Vein endothelial cell (primary cell): ENCODE measurements around the genes ITK and LSM11.

DNA sequence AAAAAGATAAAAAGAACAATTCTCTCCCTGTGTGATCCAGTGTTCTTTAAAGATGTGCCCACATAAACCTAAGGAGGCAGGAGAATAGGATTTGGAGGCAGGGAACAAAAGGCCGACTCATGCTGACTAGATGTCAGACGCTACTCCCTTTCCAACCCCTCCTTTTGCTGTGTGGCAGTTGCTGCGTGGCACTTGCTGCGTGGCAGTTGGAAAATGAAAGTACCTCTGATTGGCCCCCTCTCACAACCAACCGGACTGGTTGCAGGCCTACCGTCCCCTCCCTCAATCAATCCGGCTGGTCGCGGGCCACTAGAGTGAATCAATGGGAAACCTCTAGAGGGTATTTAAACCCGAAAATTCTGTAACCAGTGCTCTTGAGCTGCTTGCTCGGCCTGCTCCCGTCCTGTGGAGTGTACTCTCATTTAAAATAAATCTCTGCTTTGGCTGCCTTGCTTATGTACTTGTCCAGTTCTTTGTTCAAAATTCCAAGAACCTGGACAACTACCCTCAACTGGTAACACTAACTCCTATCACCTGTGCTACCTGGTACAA, 551.1 kb downstream of the KIF4B start:
- CAGE, long polyA plus RNA: no peak

DNA sequence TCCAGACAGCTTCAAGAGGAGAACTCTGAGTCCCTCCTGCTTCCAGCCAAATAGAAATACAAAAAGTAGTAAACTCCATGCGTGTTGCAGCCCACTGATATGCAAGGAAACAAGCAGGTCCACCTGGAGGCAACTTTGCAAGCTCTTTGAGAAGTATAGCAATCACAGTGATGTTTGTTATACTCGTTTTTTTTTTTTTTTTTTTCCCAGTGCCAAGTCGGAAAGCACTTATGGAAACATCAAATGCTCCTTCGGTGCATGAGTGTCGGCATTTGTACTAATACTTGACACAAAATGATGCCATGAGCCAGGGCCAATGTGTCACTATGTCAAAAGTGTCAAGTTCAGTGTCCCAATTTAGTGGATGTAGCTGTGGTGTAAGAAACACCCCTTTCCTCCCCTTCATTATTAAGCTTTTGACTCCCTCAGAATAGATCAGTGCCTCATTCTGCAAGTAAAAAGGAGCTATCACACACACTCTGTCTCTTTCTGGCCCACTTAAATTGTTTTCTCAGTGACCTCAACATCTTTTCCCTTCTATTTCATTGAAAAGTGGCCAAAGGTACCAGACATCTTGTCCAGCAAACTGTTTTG, 594.0 kb upstream of the SGCD start:
- CAGE, long polyA plus RNA: no peak

- CAGE, long polyA plus RNA: no peak
These were observed 918 bp upstream of the HAVCR2 start for GRCh38 chr5:157109629-157110294.

- CAGE, long polyA plus RNA: no peak
These were observed 6.9 kb downstream of the GARIN3 start for GRCh38 chr5:157159167-157159571.

DNA sequence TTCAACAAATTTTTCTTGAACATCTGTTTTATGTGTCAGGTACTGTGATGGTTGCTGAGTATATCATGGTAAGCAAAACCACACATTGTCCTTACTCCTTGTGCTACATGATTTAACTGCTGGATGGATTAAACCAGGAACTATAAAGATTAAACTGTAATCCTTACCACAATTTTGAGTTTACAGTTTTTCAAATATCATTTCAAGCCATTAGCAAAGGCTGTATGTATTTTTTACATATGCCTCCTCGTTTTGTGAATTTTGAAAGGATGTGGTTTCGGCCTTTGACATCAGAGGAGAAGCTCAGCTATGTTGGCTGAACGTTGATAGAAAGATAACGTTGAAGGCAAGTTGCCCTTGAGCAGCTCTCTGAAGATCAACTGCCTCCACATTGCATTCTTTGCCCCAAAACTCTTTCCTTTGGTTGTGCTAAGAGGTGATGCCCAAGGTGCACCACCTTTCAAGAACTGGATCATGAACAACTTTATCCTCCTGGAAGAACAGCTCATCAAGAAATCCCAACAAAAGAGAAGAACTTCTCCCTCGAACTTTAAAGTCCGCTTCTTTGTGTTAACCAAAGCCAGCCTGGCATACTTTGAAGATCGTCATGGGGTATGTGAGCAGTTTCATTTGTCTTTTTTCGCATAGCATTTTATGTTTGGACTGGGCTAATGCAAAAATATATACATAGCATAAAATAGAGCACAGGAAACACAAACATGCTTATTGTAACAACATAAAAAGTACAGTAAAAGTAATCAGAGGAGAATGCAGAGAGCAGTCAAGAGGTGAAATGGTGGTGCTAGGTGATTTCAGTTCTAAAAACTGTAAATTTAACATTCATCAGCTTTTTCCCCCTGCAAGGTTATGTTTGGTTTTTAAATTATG, at the start of gene ITK:
Gene ITK, plus strand, starts transcription at position 337 of the 888 bp plus-strand sequence.
- CAGE, long polyA plus RNA: no peak

- CAGE, long polyA plus RNA: no peak
These were observed 13.0 kb downstream of the ITK start for GRCh38 chr5:157193493-157194213.

DNA sequence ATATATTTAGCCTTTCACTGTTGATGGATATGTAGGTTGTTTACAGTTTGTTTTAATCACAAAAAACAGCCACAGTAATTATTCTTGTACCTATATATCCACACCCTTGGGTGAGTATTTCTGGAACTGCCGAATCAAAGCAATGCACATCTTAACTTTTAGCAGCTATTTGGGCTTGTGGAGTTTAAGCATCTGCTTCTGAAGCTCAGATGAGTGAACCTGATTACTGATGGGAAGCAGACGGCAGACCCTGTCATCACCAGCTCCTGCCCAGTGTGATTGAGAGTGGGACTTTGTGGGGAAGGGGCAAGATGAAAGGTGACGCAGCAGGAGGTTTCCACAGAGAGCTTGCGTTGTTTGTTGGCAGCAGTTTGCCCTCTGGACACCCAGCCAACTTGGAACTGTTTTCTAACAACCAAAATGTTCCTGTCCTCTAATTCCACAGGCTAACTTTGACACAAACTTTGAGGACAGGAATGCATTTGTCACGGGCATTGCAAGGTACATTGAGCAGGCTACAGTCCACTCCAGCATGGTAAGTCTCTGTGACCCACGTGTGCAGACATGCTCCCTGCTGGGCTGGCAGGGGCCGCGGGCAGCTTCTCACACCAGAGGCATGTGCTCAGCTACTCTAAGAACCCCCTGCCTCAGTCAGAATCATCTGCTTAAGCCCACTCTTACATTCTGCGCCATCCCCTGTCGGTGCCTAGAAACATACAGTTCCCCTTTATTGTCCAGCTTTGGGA, 20.8 kb downstream of the CYFIP2 start:
- CAGE, long polyA plus RNA: no peak

GRCh38 chr5:157528195-157528572, 47.4 kb downstream of the ADAM19 start:
- CAGE, long polyA plus RNA: no peak

- CAGE, long polyA plus RNA: no peak
These were observed 11.5 kb downstream of the ADAM19 start for GRCh38 chr5:157563727-157564765.

- CAGE, long polyA plus RNA: no peak
These were observed 27.0 kb upstream of the ADAM19 start for GRCh38 chr5:157602437-157603016.

DNA sequence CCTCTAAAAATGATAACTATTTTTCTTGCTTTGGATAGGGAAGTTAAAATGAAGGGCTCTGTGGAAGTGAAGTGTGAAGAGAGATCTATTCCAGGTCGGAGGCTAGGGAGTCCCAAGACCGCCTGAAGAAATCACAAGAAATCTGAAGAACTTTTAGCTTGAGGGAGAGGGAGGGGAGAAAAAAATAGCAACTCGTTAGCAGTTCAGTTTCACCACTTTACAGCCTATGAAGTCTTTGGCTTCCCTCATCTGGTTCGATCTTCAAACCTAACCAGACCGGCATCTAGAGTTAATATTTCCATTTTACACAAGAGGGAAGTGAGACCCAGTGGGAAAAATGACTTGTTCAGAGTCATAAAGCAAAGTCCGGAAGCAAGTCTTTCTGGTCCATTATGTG, 865 bp upstream of the C5orf52 start:
- CAGE, long polyA plus RNA: no peak

DNA sequence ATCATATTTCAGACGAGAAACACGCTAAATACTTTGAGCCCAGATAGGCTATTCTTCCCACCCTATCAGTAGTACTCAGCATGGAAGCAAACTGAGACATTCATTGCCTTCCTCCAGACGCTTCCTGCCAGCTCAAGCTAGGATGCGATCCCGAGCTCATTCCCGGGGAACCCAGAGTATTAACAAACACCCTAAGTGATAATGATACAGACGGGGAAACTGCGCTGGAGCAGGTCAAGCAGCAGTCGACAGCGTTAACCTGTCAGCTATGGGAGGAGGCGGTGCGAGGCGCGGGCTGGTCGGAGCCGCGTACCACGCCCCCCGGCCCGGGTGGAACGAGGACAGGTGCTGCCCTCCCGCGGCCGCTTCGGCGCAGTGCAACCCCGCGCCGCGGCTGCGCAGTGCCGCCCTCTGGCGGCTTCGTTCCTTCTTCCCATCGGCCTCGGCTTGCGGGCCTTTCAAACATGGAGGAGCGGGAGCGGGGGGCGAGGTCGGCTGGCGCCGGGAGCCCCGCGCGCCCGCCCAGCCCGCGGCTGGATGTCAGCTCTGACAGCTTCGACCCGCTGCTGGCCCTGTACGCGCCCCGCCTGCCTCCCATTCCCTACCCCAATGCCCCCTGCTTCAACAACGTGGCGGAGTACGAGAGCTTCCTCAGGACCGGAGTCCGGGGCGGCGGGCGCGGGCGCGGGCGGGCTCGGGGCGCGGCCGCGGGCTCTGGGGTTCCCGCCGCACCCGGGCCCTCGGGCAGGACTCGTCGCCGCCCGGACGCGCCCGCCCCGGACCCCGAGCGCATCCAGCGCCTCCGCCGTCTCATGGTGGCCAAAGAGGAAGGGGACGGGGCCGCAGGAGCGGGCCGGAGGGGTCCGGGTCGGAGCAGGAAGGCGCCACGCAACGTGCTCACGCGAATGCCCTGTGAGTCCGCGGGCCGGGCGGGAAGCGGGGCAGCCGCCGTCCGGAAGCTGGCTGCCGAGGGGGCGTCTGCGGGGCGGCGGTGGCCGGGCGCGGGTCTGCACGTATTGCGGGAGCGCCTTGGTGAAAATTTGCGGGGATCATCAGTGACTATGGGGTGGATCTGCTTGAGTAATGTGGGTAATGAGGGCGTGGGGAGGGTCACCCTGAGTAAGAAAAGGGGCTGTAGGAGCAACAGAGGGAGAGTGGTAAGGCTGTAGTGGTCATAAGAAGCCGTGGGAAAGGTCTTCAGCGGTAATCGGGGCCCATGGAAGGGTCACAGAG, at the start of gene LSM11:
Gene LSM11, plus strand, starts transcription at position 426 of the 1,233 bp plus-strand sequence.
- CAGE, long polyA plus RNA: no peak

DNA sequence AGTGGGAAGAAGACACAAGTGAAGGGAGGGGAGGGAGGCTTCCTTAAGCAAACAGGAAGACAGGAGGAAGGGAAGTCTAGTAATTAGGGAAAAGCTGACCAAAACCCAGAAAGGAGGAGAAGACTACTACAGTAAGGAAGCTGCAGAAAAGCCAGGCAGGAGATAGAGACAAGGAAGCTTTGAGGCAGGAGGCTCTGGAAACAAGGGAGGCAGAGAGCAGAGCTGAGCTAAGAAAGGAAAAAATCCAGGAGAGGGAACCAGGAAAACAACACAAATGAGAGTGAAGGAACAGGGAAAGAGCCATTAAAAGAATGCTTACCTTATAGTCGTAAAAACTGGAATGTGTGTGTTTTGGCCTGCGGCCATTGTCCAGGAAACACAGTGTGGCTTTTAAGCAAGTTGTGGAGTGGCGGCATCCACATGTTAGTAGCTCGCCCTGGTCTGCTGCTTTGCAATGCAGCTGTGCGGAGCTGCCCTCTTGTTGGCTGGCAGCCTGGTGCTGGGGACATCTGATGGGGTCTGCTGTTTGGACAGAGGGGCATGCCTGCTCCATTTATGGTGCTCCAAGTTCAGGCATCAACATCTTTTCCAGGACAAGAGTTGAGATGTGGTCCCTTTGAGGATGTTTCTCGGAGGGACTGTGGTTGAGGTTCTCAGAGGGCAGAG, 317.2 kb upstream of the CLINT1 start:
- CAGE, long polyA plus RNA: no peak

- CAGE, long polyA plus RNA: no peak
These were observed 531.6 kb upstream of the CLINT1 start for GRCh38 chr5:158390502-158390921.

DNA sequence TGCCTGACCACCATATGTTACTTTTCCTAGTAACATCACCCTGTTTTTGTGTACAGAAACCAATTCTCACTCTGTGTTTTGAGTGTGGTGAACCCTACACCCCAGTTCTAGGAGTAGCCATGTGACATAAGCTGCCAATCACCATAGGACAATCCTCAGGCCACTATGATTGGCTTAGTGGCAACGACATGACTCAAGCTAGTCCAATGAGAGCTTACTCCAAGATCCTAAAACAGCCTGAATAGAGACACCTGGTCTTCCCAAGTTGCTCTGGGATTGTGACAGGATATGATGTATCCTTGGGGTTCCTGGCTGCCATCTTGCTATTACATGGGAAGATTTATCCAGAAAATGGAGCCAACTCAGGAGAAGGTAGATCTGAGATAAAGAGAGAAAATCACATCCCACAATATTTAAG, 572.9 kb upstream of the CLINT1 start:
- CAGE, long polyA plus RNA: no peak

- CAGE, long polyA plus RNA: no peak
These were observed 429.5 kb downstream of the EBF1 start for GRCh38 chr5:158670137-158670773.

GRCh38 chr5:158953777-158954583, 145.7 kb downstream of the EBF1 start:
- CAGE, long polyA plus RNA: no peak

DNA sequence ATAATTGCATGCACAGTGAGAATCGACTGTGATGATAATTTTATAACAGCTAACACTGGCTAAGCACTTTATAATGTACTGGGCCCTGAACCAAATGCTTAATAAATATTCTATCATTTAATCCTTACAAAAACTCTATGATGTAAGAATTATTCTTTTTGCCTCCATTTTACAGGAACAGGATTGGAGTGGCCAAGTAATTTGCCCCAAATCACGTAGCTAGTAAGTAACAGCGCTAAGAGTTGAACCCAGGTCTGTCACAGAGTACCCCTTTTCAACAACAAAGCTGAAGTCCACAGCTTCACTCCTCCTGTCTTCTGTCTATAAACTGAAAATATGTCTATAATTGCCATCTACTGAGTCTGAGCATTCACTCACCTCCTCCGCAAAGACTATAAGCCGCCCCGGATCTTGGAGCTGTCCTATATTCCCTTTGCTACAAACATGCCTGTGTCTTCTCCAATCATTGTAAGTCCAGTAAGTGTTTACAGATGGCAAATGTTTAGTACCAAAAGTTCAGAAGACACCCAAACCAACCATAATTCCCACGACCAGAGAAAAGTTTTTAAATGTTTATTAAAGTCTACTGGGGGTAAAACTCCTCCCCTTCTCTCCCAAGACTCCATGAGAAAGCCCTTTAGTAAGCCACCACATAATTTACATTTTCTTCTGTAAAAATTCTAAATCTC, 81.0 kb downstream of the EBF1 start:
- CAGE, long polyA plus RNA: no peak

DNA sequence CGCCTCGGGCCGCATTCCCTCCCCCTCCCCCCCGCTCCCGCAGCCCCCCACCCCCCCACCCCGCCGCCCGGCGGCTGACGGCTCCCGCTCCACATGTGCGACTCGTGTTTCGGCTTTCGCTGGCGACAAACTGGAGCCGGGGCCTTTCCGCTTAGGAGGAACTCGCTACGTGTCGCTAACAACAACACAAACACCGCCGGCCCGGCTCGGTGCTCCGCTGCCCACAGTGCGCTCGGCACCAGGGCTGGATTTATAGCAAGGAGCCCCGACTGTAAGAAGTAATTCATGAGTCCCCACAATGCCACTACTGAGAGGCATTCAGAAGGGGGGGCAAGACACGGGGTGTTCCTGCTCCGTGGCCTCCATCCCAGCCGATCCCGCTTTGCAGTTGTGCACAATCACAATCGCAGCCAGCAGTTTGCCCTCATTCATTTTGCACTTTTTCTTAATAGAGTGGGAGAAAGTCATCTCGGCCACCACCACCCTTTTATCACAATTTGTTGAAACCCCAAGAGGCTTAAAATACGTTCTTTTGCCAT, 48.3 kb downstream of the EBF1 start:
- CAGE, long polyA plus RNA: no peak

GRCh38 chr5:159104295-159104824, 4.6 kb upstream of the EBF1 start:
- CAGE, long polyA plus RNA: no peak